Monocyte (primary cell): ENCODE results near the gene QDPR.

DNA sequence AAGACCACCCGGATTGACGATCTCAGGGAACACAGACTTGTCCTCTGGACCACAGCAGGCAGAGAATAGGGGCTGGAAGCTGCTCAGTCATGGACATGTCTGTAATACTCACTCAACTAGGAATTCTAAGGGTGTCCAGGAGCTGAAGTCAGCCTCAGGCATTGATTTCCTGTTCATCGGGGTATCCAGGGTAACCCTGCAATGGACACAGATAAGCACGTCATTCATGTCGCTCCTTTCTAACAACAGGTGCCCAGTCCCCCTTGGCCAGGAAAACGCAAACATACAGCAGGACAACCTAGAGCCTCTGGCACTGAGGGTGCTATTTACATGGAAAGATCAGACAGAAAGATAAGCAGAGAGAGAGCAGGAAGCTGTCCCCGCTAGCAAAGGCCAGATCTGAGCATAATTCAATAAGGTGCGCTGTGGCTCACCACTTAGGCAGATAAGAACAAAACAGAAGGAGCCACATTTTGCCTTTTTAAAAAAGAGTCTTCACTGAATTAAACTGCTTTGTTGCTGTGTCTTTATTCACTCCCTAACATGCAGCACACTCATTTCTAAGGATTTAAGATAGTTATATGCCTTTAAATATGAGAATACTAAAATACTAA, 21.2 kb downstream of the QDPR start:
- PRO-cap, 2 experiments = no peak in any of the 2 experiments

- PRO-cap, 2 experiments = peak in 2 of 2 experiments; most common minus-strand start chr4:17512090 (in 2)
Measured at GRCh38 chr4:17511456-17512543, at the start of gene QDPR. QDPR (minus strand) TSS chr4:17512090.

GRCh38 chr4:17595524-17596005, 18.6 kb downstream of the LAP3 start:
- PRO-cap, 2 experiments = no peak in any of the 2 experiments

DNA sequence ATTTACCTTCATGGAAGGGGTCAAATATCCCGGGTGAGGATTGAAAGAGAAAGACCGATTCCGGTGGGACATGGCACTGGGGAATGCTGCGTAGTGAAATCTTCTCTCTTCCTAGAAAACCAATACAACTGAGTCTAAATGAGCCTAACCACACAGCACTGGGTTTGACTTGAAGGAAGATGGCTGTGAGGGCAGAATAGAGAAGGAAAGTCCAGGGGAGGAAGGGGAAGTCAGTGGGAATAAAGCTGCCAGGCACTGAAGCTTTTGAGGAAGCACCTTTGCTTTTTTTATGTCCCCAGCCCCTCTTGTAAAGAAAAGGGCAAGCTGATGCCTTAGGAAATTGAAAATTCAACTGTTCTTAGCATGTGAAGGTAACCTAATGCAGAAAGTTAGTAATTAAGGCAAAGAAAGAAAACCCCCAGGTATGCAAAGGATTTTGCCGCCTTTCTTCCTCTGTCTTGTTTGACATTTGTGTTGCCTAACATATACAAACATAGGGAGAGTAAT, 20.6 kb downstream of the MED28 start:
- PRO-cap, 2 experiments = peak in 1 of 2 experiments; most common plus-strand start position 205 of the sequence (in 1)

DNA sequence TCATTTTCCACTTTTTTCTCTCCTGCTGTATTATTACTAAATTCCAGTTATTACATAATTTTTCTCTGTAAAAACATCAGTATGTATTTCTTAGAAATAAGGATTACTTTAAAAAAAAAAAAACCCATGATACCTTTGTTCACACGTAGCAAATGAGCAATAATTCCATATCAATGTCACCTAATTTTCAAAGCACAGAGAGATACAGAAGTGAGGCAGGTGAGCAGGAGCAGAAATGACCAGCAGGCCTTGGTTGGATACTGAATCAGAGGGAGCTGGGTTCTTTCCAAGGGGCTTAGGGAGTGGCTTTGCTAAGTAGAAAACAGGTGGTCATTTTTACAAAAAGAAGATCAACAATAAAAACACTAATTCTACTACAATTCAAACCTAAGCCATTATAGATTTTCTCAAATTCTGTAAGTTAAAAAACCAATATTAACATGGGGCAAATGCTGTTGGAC, 21.2 kb downstream of the MED28 start:
- PRO-cap, 2 experiments = no peak in any of the 2 experiments

- PRO-cap, 2 experiments = no peak in any of the 2 experiments
Measured at GRCh38 chr4:17870177-17870690, 59.5 kb downstream of the NCAPG start.

DNA sequence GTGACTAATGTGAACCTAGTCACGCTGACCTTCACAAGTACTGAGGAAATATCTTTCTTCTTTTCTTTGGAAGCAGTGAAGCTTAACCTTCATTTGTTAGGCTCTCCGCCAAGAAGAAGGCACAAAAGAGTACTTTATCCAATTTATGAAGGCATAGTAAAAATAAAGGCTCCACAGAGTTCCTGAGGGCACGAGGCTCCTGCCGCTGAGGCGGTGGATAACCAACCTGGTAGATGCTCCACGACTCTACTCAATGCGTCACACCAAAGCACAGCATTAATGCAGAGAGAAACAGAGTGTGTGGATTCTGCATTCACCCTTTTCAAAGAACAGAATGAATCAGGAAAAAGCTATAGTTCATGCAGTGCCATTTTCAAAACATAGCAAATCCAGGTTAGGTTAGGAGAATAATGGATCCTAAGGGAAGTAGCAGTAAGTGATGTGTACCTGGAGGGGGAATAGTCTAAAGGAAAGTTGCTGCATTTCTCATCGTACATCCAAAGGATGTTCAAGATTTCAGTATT, 475.5 kb upstream of the SLIT2 start:
- PRO-cap, 2 experiments = no peak in any of the 2 experiments

DNA sequence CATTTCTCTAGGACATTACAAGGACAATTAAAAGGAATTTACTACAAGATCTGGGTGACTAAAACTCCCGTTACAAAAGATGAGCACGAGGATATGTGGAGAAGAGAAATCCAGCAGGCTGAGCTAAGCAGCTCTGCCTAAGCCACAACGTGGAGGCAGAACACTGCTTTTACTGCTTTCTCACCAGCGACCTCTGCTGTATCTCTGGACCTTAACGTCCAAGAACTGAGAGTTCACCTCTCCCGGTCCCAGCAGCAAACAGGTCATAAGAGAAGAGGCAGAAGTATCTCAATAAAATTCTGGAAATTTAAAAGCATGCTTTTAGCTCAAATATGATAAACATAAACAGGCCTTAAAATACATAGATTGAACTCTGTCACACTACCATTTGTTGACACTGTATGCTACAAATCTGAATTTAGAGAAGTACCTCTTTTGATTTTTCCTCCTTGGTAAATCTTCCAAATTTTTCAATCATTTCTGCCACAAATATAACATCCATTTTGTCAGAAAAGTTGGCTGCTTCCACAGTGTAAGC, 80.9 kb downstream of the ADGRA3 start:
- PRO-cap, 2 experiments = no peak in any of the 2 experiments

DNA sequence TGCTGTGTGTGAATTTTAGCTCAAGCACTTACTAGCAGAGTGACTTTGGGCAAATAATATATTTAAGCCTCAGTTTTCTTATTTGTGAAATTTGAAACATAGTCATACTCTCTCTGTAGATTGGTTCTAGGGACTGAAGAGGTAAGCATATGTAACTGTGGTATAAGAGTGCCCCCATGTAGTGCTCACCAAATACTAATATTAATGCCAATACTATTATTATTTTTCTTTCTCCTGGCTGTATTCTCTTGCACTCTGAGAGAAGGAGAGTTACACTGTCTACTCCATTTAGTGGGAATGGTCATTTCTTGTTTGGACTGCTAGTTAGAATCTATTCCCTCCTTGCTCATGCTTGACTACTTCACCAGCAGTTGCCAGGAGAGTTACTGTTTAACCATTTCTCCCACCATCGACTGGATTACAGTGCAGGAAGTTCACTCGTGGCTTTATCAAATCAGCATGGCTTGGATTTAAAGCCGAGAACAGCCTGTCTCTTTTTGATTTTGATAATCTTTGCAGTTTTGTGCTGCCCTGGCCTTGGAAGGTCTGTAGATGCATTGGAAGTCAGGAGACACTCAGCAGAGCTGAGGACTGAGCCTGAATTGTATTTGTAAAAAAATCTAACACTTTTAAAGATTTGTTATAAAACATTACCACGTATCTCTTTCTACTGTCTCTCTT, 180.0 kb upstream of the ADGRA3 start:
- PRO-cap, 2 experiments = no peak in any of the 2 experiments

DNA sequence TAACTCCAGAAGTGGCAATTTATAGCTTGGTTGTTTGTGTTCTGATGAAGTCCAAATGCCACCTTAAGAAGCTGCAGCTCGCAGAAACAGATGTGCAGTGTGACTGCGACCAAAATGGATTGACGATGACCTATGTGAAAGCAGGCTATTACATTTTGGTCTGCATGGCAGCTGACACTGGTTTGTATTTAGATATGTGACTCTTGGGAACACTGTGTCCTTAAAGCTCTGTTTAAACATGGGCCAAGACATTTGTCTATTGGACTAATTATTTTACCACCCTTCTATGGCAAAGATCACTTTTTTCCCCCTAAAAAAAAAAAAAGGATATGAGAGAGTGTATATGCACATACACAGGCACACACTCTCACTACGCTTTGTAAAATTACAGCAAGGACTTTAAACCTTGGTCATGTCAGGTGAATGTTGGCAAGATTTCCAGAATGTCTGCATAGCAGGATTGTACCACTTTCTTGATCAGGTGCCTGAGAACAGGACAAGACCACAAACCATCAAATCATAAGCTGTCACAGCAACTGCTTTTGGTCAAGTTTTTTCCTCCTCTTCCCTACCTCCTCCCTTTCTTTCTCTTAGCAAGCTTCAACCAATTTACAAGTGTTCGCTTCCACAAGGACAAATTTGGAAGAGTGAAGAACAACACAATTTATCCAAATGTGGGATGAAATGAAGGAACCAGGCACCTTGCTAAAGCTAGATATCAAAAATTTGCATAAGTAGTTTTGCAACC, 15.4 kb downstream of the PPARGC1A start:
- PRO-cap, 2 experiments = no peak in any of the 2 experiments

DNA sequence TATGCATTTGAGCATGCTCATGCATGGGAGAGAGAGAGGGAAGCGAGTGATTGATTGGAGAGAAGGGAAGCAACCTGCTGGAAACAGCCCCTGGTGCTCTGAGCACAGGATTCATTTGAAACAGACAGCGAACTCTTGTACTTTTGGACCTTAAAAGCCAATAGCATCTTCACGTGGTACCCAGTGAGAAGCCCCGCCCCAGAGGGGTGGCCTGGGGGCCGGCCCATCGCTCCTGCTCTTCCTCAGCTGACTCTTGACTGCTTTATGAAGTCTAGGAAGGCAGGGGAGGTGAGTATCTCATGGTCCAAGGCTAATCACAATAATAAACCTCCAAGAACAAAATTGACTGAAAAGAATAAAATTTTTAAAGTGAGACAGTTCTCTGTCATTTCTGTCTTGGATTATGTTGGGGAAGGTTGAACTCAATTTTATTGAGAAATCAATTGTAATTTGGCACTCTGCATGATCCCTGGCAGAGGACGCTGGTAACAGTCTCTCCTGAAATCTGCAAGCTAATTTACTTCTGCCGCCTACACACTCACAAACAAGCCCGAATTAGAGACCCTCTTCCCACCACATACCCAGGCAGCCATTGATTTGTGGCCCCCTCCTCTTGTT, 168.2 kb upstream of the PPARGC1A start:
- PRO-cap, 2 experiments = no peak in any of the 2 experiments

DNA sequence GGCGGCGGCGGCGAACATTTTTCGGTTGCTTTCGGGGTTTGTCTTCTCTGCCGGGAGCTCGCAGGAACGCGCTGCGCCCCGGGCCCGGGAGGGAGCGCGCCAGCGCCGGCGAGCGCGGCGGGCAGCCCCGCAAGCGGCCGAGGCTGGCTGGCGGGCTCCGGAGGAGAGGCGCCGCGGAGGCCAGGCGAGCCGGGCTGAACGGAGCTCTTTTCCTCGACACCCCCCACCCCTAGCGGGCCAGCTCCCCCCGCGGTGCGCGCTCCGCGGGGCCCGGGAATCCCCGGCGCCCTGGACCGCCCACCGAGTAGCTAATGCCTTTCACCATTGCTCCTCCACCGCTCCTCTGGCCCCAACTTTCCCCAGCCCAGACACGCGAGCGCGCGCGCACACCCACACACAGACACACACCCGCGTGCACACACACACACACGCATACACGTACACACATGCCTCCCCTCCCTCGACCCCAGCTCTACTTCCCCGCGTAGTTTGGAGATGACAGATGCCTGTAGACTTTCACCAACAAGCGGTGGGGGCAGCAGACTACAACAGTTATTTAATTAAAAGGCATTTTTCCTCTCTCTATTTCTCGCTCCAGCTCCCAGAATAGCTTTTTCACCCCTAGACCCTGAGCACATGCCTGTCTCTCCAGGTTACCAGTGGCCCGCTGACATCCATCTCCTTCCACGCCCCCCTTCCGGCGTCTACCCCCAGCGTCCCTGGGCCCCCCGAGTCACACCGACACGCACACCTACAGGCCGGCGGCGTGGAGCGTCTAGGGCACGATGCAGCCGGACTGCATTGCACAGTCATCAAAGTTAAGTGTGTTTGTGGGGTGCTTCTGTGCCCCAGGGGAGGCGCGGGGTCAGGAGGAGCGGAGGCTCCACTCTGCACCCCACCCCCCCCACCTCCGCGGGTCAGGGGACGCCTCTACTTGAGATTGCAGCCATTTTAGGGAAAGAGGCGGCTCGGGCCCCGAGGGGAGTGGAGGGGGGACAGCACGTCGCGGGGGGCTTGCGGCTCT, 113.1 kb downstream of the DHX15 start:
- PRO-cap, 2 experiments = no peak in any of the 2 experiments

GRCh38 chr4:24471956-24472307, 112.4 kb downstream of the DHX15 start:
- PRO-cap, 2 experiments = no peak in any of the 2 experiments

GRCh38 chr4:24473282-24473696, 111.1 kb downstream of the DHX15 start:
- PRO-cap, 2 experiments = no peak in any of the 2 experiments

DNA sequence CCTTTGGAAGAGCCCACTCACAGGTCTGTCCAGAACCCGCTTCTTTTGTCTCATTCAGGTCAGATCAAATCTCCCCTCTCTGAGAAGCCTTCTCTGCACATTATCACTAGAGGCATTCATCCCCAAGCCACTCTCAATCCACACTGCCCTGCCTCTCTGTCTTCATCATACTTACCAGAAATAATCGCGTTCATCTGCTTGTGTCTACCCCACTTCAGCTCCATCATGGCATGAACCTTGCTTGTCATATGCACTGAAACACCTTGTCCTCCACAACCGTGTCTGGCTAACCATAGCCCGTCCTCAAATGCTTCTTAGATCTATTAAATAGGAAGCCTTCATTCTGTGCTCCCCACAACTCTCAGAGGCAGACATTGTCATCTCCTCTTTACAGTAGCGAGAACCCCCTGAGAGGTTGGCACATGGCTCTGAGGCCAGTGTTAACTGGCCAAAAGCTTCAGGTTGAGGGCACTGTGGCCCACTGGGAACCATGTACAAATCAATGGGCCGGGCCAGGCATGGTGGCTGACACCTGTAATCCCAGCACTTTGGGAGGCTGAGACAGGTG, 48.7 kb downstream of the SOD3 start:
- PRO-cap, 2 experiments = no peak in any of the 2 experiments

DNA sequence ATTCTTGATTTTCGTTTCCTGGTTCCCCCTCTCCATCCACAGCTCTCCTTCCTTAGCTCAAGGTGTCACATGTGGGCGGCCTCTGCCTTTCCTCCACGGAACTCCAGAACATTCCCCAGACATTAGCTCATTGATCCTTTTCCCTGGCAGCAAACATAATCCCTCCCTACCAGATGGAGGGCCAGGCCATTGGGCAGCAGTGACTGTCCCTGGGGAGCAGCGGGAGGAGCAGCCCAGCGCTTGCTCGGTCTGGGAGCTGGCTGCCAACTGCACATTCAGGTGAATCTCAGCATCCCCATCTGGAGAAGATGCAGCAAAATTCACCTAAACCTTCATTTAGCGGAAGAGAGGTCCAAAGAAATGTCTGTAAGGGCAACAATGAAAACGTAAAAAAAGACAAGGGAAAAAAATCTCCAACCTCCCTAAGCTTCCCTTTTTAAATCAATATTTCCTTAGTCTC, 56.1 kb downstream of the CCDC149 start:
- PRO-cap, 2 experiments = no peak in any of the 2 experiments

- PRO-cap, 2 experiments = no peak in any of the 2 experiments
Measured at GRCh38 chr4:25377751-25378335, 780 bp downstream of the ANAPC4 start.

- PRO-cap, 2 experiments = no peak in any of the 2 experiments
Measured at GRCh38 chr4:25652042-25652713, 3.5 kb upstream of the SLC34A2 start.

GRCh38 chr4:25790012-25790627, 72.7 kb downstream of the SEL1L3 start:
- PRO-cap, 2 experiments = no peak in any of the 2 experiments

GRCh38 chr4:25860528-25861309, 2.1 kb downstream of the SEL1L3 start:
- PRO-cap, 2 experiments = peak in 2 of 2 experiments; most common plus-strand start chr4:25861130 (in 2); most common minus-strand start chr4:25861005 (in 1)